Measurements from ENCODE around the gene FBXL17.

GRCh38 chr5:106246601-106247128 is 1424.1 kb downstream of the EFNA5 start:
- RRBS, result no CpG with 5 or more reads among the region's 15 CpGs

- RRBS, result no CpG with 5 or more reads among the region's 4 CpGs
Observed at GRCh38 chr5:107474851-107475520, 195.8 kb downstream of the EFNA5 start.

GRCh38 chr5:107670042-107670725 is 553 bp downstream of the EFNA5 start:
- RRBS, result under 1% methylated on average over 32 of the region's 68 CpGs

DNA sequence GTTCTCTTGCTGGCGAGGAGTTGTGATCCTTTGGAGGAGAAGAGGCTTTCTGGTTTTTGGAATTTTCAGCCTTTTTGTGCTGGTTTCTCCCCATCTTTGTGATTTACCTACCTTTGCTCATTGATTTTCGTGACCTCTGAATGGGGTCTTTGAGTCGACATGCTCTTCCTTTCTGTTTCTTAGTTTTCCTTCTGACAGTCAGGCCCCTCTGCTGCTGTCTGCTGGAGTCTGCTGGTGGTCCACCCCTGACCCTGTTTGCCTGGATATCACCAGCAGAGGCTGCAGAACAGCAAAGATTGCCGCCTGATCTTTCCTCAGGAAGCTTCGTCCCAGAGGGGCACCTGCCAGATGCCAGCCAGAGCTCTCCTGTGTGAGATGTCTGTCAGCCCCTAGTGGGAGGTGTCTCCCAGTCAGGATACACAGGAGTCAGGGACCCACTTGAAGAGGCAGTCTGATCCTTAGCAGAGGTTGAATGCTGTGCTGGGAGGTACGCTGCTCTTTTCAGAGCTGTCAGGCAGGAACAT is 169.5 kb downstream of the FBXL17 start:
- RRBS, result no CpG with 5 or more reads among the region's 6 CpGs

- RRBS, result no CpG with 5 or more reads among the region's 5 CpGs
Observed at GRCh38 chr5:108219839-108220785, 161.8 kb downstream of the FBXL17 start.

- RRBS, result 3% methylated on average over 9 of the region's 52 CpGs
Observed at GRCh38 chr5:108380379-108381063, 1.4 kb downstream of the FBXL17 start.

GRCh38 chr5:108381977-108382726 is at the start of gene FBXL17:
FBXL17 (minus strand) TSS chr5:108382098.
- RRBS, result 2% methylated on average over 29 of the region's 79 CpGs

DNA sequence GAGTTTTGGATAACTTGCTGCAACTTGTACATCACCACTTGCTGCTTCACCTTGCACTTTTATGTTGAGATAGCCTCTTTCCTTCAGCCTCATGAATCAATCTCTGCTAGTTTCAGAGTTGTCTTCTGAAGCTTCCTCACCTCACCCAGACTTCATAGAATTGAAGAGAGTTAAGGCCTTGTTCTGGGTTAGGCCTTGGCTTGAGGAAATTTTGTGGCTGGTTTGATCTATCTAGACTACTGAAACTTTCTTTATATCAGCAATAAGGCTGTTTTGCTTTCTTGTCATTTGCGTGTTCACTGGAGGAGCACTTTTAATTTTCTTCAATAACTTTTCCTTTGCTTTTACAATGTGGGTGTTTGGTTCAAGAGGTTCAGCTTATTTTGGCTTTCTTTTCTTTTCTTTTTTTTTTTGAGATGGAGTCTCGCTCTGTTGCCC is 12.9 kb downstream of the FER start:
- RRBS, result no CpG with 5 or more reads among the region's 2 CpGs

- RRBS, result no CpG with 5 or more reads among the region's 4 CpGs
Observed at GRCh38 chr5:109394229-109394603, 15.6 kb downstream of the PJA2 start.

GRCh38 chr5:109455419-109456293 is 45.9 kb upstream of the PJA2 start:
- RRBS, result no CpG with 5 or more reads among the region's 7 CpGs

DNA sequence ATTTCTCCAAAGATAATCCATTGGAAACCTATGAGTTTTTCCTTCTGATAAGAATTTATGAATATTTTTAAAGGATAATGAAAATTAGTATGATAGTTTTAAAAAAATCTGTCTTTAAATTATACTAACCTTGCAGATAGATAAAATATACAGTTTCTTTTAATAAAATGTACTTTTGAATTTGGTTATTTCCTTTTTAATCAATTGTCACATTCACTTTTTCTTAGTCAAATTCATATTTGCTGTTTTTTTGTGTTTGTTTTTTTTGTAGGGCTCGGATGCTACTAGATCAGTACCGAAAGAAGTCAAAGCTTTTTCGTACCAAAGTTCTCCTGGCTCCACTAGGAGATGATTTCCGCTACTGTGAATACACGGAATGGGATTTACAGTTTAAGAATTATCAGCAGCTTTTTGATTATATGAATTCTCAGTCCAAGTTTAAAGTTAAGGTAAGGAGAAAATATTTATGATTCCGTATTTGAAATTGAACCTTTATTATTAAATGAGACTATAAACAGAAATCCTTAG is 84.9 kb downstream of the MAN2A1 start:
- RRBS, result no CpG with 5 or more reads among the region's 6 CpGs

GRCh38 chr5:109790441-109791238 is 100.9 kb downstream of the MAN2A1 start:
- RRBS, result no CpG with 5 or more reads among the region's 3 CpGs

- RRBS, result no CpG with 5 or more reads among the region's 3 CpGs
Observed at GRCh38 chr5:109796927-109797819, 107.4 kb downstream of the MAN2A1 start.

DNA sequence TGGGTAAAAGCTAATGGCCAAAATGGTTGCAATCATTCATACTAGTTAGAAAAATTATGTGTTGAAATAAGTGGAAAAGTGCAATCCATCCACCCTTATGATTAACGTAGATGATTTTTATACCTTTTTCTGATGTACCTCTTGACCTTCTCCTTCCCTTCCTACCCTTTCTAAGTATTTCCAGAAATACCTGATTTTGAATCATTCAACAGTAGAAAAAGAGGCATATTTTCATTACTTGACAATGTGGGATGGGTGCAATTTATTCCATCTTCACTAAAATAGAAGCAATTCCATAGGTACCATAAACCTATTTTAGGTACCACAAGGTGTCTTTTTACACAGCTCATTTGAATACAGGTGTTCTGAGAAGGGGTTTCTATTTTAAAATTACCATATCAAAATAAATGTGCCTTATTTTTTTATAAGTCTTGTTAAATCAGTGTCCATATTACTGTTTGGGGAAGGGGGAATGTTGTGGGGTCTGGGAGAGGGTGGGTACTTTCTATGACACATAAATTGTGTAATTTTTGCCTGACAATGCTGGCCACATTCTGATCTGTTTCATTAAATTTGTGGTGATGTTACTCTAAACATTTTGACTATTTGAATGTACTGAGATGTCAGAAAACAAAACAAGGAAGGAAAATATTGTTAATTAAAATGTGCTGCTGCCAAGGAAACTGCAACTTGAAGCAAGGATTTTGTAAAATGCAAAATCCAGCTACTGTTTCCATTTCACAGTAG is 177.9 kb downstream of the MAN2A1 start:
- RRBS, result no CpG with 5 or more reads among the region's 1 CpG

DNA sequence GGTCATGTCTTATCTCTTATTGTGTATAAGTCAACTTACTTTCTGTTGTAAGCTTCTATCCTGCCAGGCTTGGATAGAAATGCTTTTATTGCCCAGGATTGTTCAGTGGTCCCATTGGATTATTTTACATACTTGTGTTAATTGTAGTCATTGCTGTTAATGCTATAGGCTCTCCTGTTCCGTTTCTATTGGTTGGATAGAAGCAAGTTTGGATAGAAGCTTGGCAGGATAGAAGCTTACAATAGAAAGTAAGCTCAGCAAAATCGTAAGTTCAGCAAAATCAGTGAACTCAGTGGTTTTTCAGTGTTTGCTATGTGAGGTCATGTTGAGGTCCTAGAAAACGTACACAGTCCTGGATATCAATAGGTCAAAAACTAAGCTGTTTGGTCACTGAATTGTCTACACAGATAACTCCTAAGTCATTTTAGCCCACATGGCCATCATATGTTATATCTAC is 299.3 kb downstream of the MAN2A1 start:
- RRBS, result no CpG with 5 or more reads among the region's 3 CpGs

DNA sequence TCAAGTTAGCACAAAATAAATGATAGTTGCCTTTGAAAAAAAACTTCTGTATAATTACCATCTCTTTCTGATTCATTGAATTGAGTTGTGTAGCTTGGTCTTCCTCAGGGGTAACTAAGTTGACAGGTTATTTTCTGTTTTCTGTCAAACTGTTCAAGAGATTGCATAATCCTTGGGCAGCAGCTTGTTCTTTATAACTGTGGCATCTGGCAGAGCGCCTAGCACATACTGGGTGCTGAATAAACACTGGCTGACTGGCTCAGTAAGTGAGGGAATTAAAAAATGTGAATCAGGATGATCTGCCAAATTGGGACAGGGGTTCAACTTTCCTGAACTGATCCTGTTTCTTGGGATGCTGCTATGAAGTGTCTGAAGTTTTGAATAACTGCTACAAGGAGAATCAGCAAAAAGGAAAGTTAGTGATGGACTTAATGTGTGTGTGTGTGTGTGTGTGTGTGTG is 310.4 kb downstream of the MAN2A1 start:
- RRBS, result no CpG with 5 or more reads among the region's 1 CpG

DNA sequence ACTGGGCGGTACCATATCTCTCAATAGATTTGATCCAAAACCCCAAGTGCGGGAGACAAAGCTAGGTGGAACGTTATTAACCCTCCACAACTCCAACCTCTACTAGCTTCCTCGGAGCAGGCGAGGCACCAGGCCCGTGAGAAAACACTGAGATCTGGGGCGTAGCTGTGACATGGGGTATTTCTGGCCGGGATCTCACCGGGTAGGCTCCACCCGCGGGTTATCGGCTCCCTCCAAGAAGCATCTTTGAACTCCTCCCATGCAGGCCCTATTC is 347 bp upstream of the SLC25A46 start:
- RRBS, result no CpG with 5 or more reads among the region's 12 CpGs

GRCh38 chr5:110748412-110749640 is 10.0 kb downstream of the SLC25A46 start:
- RRBS, result no CpG with 5 or more reads among the region's 7 CpGs

- RRBS, result no CpG with 5 or more reads among the region's 7 CpGs
Observed at GRCh38 chr5:110752223-110752615, 13.4 kb downstream of the SLC25A46 start.

GRCh38 chr5:110917416-110918003 is 154.0 kb upstream of the TSLP start:
- RRBS, result no CpG with 5 or more reads among the region's 4 CpGs